Pericardium (tissue), 1 donor: ENCODE data around the genes ERBB4, MREG and IGFBP2.

DNA sequence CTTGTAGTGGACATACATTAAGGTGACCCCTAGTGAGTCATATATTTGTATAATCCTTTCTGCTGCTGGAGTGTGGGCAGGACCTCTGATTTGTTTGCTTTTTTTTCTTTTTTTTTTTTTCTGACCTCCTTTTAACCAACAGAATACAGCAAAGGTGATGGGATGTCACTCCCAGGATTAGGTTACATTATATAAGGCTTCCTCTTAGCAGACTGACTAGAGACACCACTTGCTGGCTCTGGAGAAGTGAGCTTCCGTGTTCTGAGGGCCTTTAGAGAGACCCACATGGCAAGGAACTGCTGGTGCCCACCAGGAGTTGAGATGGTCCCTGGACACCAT, 201.9 kb downstream of the PTH2R start:
- RRBS = no CpG with 5 or more reads among the region's 1 CpG

- RRBS = no CpG with 5 or more reads among the region's 6 CpGs
Observed at GRCh38 chr2:209896213-209896445, 106.3 kb upstream of the RPE start.

DNA sequence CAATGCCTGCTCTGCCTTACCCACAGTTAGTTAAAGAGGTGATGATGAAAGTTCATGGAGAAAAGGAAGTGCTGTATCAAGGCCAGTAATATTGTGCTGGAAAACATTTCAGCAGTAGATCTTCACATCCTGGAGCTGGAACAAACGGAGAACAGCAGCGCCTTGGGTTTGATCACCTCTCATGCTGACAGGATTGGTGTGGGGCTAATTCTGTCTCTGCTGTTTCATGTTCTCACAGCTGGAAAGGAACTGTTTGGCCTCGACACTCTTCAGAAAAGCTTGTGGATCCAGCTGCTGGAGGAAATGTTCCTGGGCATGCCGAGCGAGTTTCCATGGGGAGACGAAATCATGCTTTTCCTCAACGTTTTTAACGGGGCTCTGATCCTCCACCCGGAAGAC, 61.5 kb upstream of the RPE start:
- RRBS = no CpG with 5 or more reads among the region's 9 CpGs

- RRBS = no CpG with 5 or more reads among the region's 6 CpGs
Observed at GRCh38 chr2:210022776-210023860, 20.7 kb downstream of the RPE start.

GRCh38 chr2:210620397-210621265, 64.2 kb downstream of the CPS1 start:
- RRBS = no CpG with 5 or more reads among the region's 5 CpGs

DNA sequence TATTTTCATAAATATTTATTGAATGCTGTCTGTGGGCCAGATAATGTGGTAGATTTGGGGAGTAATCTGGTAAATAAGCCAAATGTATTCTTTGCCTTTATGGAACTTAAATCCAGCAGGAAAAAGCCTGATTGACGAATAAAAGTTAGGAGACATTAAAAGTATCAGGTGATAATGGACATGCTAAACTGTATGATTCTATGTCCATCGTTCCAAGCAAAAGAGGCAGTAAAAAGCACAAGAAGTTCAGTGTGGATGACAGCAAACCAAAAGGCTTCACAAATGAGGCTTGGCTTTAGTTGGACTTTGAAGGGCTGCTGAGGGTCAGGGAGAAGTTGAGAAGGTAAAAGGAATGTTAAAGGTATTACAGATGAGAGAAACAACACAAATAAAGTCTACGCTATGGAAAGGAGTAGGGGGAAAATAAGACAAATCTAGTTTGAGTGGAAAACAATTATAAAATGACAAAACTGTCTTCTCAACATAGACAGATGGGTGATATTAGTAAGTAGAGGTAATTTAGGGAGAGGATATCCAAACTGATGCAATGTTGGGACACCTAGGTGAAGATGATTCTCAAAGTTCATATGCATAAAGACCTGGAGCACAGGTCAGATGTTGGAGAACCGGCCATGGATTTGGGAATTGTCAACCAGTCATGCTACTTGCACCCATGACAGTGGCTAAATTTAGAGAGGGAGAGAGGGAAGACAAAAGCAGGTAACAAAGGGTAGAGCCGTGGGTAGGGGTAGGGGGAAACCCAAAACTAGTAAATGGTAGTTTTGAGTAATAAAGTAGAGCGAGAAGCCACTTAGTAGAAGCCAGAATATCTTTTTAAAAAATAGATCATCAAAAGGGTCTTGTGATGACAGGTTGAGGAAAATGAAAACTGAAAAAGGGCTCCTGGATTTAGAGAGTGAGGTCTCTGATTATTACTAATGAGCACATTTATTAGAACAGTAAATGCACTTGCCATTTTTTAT, 80.4 kb downstream of the CPS1 start:
- RRBS = no CpG with 5 or more reads among the region's 6 CpGs

DNA sequence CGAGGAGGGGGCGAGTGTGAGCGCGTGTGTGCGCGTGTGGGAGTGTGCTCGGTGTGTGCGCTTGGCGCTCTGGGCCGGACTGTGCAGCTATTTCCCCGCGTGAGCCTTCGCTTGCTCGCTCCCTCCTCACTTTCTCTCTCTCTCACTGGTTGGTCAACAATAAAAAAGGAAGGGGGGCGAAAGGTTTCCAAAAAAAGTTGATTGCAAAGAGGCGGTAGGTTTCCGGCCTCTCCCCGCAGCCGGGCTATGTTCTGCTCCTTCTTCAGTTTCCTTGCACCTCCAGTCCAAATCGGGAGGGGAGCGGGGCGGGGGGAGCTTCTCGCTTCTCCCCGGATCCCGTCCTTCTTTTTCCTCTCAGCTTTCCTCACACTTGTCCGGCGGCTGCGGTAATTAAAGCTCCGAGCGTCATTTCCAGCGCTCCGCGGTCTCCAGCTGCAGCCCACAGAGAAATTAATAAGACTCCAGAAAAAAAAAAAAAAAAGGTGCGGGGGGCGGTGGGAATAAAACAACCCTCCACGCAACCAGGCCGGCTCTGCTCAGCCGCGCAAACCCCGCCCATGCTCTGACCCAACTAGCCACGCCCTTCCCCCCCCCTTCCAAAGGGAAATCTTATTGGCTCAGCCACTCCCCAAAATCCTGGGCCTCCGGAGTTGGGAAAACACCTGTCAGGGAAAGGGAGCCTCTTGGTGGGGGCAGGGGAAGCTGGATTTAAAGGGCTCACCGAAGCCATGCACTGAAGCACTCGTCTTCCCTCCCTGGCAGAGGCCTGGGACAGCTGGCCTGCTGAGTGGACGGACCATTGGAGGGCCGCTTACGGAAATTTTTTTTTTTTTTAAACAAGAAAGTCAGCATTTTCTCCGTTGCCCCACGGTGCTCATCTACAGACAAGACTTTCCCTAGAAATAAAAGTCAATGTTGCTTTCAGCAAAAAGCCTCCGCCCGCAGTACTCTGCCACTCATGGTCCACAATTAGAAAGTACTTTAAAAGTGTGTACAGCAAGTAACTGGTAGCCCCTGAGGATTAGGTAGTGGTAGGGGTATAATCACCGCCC, at the start of gene ERBB4:
Gene ERBB4, minus strand, starts transcription at position 83 of the 1,052 bp plus-strand sequence.
- RRBS = under 1% methylated on average over 13 of the region's 52 CpGs

- RRBS = no CpG with 5 or more reads among the region's 2 CpGs
Observed at GRCh38 chr2:213148336-213149236, 2.8 kb downstream of the IKZF2 start.

DNA sequence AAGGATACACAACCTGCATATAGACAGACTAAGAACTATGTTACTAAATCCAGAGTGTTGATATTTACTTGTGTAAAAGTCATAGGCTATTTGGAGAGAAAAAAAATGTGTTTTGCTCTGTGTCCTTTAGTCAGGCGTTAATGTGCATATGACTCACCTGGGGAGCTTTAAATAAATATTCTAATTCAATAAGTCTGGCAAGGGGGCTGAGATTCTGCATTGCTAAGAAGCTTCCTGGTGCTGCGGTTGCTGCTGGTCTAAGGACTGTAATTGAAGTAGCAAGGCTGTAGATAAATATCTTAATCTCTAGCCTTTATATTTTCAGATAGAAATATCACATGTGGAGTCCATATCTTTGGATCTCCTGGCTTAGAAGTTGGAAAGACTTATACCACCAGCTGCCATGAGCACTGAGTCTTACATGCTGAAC, 4.7 kb downstream of the SPAG16 start:
- RRBS = no CpG with 5 or more reads among the region's 2 CpGs

GRCh38 chr2:215375187-215375576, 60.7 kb downstream of the FN1 start:
- RRBS = no CpG with 5 or more reads among the region's 10 CpGs

DNA sequence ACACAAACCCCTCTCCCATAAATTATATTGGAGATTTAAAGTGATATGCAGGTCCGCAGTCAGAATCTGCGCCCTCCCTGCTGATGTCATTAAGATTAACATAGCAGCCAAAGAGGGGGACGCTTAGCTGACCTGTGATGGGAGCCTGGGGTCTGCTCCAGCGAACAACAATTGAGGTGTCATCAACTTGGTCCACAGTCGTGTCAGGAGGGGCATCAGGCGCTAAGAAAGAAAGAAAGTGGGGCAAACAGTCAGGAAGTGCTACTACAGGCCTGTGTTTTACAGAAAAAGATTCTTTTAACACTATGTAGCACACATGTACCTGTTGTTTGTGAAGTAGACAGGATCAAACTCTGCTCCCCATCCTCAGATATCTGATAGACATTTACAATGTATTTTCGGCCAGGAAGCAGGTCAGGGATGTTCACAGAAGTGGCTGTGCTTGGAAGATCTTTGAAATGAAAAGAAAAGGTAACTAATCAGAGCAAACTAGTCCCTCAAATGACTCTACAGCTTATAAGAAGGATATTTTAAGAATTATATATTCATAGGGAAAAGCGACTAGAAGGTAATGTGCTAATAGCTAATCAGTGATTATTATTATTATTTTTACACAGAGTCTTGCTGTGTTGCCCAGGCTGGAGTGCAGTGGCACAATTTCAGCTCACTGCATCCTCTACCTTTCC, 27.7 kb downstream of the FN1 start:
- RRBS = no CpG with 5 or more reads among the region's 8 CpGs

GRCh38 chr2:215415201-215415656, 20.6 kb downstream of the FN1 start:
- RRBS = no CpG with 5 or more reads among the region's 1 CpG

- RRBS = no CpG with 5 or more reads among the region's 11 CpGs
Observed at GRCh38 chr2:215624137-215624846, 188.4 kb upstream of the FN1 start.

DNA sequence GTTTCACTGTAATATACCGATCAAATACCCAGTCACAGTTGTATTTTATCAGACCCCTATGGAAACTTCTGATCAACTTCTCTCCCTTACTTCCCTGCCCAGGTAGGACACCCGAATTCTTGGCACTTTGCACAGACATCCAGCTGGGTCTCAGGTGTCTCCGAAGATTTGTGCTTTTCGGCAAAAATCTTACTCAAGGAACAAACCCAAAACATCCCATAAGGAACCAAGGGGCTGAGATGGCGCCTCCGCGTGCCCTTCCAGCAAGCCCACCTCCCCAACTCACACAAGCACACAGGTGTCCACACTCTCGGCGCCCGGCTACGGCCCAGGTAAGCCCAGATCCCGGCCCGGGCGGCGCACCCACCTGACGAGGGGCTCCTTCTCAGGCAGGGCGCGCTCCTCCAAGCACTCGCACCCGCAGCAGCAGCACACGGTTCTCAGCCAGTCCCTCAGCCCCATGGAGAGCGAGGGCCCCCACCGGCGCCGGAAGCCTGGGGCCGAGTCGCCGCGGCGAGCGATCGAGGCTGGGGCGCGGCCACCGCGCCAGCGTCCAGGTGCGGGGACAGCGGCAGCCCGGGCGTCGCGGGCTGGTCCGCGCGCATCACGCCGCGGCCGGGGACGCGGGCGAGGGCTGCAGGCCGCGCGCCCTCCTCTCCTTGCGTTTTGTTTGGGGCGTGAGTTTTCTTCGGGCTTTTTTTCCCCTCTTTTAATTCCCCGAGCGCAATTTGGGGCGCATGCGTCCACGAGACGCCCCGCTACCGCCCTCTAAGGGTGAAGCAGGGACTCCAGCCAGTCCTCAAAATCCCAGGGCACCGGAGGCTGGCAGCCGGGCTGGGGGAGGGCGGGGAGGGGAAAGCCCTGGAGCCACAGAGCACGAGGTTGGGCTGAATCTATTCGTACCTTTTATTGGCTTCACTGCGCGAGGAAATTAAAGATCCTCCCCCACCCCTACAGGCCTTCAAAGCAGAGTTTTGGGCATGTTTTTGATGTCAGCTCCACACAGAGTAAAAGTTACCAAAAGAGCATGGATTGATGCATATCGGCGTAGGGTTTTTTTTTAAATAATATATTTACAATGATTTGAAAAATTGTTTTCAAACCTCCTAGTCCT, at the start of gene MREG:
Gene MREG, minus strand, starts transcription at position 686 of the 1,114 bp plus-strand sequence.
- RRBS = 1% methylated on average over 22 of the region's 76 CpGs

DNA sequence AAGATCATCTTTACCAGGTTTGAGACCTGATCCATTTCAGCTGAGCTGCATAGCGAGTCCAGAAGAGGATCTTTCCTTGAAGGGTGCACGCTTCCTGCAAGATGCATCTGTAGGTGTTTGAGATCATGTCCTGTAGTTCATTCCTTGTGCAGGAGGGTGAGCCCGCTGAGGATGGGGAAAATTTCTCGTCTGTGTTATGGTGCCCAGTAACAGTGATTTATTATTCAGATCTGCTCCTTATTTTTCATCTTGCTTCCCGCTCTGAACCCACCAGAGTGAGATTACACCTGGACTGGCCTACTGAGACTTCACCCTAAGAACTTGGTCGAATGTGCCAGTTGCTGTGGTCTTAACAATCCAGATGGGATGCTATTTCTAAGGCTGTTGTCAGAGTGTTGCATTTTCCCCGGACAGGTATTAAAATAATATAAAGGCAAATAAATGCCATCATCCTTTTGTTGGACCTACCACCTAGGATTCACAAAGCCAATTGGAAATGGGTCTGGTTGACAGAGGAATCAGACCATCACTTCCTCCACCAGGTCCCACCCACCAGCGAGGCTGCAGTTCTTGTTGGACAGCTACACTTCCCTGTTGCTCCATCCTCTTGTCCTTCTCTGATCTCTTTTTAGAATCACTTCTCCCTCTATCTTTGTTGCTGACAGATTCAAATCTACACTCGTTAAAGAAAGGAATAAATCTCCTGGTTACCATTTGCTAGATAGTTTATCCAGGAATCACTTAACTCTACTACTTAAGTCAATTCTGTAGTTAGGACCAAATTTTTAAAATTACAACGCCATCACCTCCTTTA, 952 bp downstream of the TMEM169 start:
- RRBS = no CpG with 5 or more reads among the region's 10 CpGs

DNA sequence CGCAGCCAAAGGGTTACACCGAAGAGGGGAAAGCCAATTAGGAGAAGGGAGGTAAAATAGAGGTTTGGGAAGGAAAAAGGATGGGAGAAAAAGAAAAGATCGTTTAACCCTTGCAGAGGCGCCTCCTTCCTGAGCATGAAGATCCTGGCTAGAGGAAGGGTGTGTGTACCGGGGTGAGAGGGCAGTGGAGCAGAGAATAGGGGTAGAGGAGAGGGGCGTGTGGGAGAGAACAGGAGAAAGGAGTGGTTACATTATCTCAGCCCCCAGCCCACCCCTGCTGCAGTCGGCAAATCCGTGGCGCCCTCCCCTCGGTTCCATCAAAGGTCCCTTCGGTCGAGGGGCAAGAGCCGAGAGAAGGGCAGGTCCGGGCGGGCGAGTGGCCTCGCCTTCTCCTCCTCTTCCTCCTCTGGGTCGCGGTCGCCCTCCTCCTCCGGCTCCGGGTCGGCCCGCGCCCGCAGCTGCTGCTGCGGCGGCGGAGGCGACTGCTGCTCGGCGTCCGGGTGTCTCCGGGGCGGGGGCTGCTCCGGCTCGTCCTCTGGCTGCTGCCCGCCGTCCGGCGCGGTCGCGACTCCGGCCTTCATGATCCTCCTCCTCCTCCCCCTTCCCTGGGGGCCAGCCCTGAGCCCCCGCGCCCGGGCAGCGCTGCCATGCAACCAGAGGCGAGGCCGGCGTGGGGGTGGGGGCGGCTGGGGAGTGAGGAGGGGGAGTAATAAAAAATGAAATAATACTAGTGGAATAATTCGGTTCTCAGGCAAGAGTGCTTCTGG, 1.1 kb downstream of the MARCHF4 start:
- RRBS = 4% methylated on average over 23 of the region's 54 CpGs

DNA sequence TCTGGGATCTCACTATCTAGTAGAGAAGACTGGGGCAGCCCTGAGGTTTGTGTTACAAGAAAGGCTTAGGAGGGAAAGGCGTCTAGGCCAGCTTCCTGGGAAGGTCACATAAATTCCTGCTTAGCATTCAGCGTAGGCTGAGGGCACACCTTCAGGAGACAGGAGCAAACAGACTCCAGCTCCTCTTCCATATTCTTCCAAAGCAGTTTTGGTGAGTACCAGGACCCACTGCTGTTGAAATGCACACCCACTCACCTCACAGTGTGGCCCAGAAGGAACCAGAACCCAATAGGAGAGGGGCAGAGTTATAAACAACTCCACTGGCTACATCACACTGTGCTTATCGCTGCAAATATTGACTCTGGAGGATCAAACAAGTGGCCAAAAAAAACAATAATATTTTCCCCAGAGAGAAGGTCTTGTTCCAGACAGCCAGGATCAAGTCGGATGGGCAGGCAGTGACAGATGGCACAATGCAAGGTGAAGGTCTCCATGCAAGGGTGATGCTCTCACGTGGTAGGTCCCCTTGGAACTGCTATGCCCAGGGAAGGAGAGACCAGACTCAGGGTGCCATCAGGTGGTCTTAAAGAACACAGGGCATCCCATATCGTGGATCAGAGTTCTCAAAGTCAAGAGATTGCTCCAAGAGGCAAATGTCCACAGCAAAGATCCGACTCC, 17.7 kb upstream of the IGFBP2 start:
- RRBS = no CpG with 5 or more reads among the region's 7 CpGs

DNA sequence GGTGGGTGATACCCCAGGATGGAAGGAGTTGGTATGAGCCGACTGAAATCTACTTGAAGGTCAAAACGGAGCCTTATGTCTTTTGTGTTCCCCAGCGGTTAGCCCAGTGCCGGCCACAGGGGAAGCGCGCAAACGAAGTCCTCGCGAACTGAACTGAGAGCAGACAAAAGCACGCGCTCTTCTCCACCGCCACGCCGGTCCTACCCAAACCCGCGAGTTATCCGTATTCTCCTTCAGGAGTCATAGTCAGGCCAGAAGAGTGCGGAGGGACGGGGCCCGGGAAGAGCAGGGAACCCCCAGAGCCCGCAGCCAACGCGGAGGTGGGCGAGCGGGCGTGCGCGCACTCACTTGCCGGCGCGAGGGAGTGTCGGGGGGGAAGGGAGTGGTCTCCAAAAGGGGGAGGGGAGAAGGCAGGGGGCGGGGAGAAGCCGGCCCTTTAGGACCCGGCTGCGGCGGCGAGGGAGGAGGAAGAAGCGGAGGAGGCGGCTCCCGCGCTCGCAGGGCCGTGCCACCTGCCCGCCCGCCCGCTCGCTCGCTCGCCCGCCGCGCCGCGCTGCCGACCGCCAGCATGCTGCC, at the start of gene IGFBP2:
Gene IGFBP2, plus strand, starts transcription at position 465 of the 576 bp plus-strand sequence.
- RRBS = 2% methylated on average over 27 of the region's 57 CpGs

GRCh38 chr2:216633532-216634273, 483 bp downstream of the IGFBP2 start:
- RRBS = 2% methylated on average over 15 of the region's 80 CpGs